ENCODE measurements around a stretch of chr18.

- PRO-cap: no peak
Observed at GRCh38 chr18:31723778-31724962, 36.5 kb downstream of the SLC25A52 start.

- PRO-cap: no peak
Observed at GRCh38 chr18:32160545-32160991, 29.3 kb upstream of the MEP1B start.

DNA sequence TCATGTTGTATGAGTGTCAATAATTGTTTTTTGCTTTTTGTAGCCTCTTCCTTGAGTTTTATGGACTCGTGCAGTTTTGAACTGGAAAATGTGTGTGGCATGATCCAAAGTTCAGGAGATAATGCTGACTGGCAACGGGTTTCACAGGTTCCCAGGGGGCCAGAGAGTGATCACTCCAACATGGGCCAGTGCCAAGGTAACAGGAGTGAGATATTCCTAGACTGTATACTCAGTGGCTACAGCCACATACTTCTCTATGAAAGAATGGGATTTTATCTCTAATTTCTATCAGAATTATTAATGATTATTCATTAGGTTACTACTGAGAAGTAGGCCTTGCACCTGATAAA lies 18.2 kb downstream of the MEP1B start:
- PRO-cap: no peak

DNA sequence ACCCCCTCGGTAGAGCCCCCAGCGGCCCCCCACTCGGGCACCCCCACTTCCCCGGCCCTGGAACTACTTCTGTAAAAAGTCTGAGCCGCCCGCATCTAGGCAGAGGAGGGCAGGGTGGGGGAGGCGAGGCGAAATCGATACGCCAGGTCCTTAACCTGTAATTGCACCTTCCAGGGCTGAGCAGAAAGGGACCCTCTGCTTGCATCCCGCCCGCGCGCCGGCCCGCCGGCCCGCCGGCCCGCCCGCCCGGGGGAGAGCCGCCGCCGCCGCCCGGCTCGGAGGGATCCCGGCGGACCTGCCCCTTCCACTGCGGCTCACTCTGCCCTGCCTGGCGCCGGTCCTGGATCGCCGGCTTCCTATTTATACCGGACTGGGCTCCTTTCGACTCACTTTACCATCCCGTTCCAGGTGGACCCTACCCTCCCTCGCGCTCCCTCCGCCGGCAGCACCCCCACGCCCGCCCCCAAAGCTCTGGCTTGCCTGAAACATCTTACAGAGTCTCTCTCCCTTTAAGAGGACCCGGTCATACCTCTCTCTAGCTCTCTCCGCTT lies 868 bp downstream of the KLHL14 start:
- PRO-cap: bidirectional peak, plus-strand start at position 389 of the sequence, minus-strand start at position 336 of the sequence

- PRO-cap: no peak
Observed at GRCh38 chr18:33578708-33579177, 724 bp downstream of the ASXL3 start.

DNA sequence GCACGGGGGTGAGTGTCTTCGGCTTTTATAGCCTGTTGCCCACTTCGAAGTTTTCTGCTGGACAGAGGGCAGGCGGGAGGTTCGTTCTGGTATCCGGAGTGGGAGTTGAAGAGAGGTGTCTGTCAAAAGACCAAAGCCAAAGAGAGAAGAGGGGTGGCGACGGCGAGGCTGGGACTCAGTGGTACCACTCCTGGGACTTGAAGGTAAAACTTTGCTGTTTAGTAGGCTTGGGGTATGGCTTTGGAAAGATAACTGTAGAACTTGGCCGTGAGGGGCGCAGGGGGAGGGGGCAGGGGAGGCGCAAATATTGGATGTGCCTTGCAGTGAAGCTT lies 215.7 kb upstream of the DTNA start:
- PRO-cap: no peak

DNA sequence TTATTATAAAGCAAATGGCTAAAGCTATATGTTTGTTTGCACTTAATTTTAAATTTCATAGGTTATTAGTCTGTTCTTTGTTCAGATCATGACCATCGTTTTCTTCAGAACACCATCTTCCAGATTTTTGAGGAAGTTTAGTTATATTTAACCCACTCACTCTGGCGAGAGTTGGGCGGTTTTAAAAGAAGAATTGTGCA lies 214.8 kb upstream of the DTNA start:
- PRO-cap: unidirectional peak, minus-strand start at position 129 of the sequence

- PRO-cap: no peak
Observed at GRCh38 chr18:34867487-34867989, 157.4 kb downstream of the DTNA start.

DNA sequence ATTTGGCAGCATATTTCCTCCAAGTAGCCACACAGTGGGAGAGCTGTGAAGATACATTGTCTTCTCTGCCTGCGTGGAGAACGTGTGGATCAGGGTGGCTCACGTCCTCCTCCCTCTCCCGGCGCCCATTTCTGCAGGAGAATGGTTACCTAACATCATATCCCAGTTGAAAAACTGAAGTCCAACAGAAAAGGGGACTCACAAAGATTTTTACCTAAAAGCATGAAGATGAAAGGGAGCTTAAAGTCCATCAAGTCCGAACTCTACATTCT lies 98.0 kb upstream of the MAPRE2 start:
- PRO-cap: no peak

DNA sequence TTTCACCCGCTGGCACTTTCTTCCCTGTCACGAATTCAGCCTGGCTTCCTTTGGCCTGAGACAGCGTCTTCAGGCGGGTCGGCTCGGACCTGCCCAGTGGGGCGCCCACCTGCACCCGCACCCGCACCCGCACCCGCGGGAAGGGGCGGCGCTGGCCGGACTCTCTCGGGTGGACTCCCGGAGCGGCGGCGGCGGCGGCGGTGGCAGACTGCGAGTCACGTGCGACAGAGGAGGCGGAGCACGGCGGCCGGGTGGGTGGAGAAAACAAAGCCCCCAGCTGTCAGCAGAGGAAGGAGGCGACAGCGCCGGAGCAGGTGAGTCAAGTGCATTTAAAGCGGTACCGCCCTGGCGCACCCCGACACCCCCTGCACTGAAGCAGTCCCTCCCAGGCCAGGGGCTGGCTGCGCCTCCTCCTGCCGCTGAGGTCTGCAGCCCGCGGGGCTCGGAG lies 64.4 kb upstream of the MAPRE2 start:
- PRO-cap: bidirectional peak, plus-strand start at position 280 of the sequence, minus-strand start at position 176 of the sequence

GRCh38 chr18:35027126-35027832 lies 13.9 kb upstream of the MAPRE2 start:
- PRO-cap: no peak

DNA sequence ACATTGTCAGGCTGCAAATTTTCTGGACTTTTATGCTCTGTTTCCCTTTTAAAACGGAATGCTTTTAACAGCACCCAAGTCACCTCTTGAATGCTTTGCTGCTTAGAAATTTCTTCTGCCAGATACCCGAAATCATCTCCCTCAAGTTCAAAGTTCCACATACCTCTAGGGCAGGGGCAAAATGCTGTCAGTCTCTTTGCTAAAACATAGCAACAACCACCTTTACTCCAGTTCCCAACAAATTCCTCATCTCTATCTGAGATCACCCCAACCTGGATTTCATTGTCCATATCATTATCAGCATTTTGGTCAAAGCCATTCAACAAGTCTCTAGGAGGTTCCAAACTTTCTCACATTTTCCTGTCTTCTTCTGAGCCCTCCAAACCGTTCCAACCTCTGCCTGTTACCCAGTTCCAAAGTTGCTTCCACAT lies 9.0 kb downstream of the INO80C start:
- PRO-cap: no peak

GRCh38 chr18:35496669-35497468 lies 891 bp downstream of the INO80C start:
- PRO-cap: unidirectional peak, plus-strand start at chr18:35496971

GRCh38 chr18:35592202-35593431 lies 11.1 kb downstream of the GALNT1 start:
- PRO-cap: no peak

DNA sequence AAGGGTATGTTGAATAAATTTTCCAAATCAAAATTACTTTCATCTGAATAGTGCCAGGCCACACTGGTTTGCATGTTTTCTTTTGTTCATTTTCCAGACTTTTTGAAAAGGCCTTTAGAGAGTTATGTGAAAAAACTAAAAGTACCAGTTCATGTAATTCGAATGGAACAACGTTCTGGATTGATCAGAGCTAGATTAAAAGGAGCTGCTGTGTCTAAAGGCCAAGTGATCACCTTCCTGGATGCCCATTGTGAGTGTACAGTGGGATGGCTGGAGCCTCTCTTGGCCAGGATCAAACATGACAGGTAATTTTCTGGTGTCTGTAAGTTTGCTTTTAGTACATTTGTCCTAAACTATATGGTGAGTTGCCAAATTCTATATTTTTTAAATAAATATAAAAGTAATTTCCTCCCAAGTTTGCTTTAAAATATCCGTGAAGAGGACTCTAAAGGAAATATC lies 101.8 kb downstream of the GALNT1 start:
- PRO-cap: no peak

DNA sequence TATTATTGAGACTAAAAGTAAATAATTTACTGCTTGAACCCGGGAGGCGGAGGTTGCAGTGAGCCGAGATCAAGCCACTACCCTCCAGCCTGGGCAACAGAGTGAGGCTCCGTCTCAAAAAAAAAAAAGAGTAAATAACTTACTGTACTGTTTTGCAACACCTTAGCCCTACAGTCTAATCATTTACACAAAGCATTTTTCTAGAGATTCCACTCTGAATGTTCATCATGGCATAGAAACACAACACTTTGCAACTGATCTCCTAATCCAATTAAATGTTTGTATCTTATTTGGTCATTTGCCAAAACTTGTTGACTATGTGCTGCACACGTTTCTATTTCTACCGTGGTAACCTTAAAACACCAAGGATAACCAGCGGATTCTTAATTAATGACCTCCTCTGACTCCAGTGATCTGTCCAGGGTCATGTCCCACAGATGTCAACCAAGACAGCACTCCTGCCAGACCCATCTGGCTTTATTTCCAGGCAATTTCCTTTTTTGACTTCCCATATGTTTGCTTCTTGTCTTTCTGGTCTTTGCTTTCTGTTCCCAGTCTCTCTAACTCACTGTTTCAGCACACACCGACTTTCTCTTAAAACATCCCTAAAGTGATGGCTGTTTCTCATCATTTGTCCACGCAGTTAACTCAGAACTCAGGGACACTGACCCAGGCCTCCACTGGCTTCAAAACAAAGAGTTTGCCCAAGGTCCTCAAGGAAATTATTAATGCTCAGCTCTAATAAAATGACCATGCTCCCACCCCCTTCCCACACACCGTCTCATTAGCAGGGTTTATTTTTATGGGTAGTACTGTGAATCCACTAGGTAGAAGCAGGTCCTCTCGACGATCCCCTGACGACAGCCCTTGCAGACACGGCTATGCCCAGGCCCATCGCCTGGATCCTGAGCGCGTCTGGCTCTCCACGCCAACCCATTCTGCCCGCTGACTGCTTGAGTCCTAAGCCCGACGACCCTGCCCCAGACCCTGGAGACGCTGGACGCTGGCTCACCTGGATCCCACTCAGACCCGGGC lies 23.0 kb upstream of the C18orf21 start:
- PRO-cap: no peak

DNA sequence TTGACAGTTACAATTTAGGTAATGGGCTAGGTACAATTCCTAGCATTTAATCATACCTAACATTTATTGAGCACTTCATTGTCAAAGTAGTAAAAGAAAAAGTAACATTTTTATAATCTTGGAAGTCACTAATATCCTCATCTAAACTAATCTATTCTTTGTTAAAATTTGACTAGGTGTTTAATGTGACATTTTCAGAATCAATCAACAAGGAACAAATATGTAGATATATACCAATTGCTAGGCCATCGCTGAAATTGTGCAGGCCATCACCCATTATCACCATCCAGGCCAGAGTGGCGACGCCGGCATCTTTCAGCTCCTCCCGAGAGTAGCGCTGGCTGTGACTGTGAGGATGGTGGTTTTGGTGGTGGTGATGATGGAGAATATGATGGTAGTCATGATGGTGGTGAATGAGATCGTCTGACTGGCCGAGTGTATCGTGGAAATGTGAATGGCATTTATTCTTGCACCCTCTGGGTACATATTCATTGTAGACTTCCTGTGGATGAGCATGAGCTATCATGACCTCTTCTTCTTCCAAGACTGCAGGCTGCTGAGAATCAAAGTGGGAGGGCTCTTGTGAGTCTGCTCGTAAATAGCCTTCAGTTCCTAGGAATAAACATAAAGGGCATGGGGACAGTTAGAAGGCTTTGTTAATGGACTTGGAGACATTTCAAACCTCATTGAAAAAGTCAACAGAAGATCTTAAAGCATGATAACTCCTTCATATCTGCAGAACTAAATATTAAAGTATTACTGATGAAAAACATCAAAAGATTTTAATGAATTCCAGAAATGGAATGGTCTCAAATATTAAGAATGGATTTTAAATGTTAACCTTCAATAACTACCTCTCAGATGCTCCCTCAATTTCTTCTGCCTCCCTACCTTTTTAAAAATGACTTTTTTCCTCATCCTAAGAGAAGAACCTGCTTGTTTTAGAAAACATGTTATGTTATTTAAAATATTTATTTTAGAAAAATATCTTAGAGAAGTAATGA lies 15.0 kb downstream of the SLC39A6 start:
- PRO-cap: no peak

- PRO-cap: no peak
Observed at GRCh38 chr18:36177431-36178426, 9.6 kb upstream of the MOCOS start.

DNA sequence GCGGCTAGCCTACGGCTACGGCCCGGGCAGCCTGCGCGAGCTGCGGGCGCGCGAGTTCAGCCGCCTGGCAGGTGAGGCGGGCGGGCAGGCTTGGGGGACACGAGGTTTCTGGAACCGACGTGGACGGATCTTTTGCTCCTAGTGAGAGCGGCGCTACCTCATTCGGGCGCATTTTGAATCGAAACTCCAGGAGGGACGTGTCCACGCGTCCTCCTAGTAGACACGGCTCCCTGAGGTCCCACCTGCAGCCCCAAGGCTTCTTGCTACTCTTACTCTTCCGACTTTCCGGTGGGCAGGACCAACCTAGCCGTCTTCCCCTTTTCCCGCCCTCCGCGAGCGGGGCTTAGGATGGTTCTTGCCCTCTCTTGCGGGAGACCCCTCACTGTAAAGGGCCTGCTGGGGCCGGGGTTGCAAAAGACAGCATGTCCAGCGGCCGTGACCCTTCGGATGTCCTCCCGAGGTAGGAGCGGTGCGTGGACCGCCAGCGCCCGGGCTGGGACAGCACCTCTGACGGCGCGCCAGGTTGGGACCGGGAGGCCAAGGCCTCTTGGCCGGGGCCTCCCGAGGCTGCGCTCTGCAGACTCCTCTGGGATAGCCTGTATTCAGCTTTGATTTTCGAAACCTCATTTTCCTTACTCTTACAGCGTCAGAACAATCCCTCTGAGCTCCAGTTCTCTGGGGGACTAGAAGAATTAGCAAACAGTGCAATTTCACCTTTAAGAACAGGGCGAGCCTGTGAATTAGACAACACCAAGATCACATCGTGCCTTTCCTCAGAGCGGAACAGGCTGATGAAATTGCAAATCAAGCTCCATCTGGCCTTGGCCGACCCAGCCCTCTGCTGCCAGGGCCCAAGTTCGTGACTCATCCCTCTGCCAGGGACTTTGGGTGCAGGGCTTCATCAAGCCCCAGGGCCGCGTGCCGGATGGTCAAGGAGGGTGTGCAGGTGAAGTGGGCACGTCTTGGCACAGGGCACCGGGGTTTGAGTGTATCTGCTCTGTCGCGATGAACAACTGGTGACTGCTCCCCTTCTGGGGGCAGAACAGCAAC lies 639 bp downstream of the MOCOS start:
- PRO-cap: no peak

GRCh38 chr18:36296312-36296959 lies 1.1 kb upstream of the FHOD3 start:
- PRO-cap: bidirectional peak, plus-strand start at chr18:36296854, minus-strand start at chr18:36296665

Data from SEM (cell line).